LNCaP clone FGC (cell line): ENCODE results near the genes LRP1 and INHBC.

DNA sequence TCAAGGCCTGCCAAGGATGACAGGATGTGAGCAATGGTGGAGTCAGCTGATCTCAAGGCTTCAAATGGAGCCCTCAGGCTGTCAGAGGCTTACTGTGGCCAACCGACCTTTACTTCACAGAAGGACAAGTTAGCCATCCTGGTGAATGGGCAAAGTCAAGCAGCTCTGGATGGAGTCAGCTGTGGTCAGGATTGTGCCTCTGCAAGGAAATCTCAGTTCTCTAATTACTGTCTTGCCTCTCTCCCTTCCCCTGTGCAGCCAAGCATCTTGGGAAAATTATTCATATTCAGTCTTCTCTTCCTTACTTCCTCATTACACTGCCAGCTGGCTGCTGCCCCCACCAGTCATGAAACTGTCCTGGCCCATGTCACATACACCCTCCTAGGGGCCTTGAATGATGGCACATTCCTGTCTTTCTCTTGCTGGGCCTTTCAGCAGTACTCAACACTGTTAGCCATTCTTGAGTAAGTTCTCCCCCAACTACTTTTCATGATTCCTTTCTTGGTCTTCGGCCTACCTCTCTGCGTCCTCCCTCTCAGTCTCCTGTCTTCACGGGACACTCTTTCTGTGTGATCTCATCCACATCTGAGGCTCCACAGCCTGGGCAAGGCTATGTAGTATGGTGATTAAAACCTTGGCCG lies 7.8 kb upstream of the STAT6 start:
- RRBS, 2 experiments = no CpG with 5 or more reads among the region's 5 CpGs

DNA sequence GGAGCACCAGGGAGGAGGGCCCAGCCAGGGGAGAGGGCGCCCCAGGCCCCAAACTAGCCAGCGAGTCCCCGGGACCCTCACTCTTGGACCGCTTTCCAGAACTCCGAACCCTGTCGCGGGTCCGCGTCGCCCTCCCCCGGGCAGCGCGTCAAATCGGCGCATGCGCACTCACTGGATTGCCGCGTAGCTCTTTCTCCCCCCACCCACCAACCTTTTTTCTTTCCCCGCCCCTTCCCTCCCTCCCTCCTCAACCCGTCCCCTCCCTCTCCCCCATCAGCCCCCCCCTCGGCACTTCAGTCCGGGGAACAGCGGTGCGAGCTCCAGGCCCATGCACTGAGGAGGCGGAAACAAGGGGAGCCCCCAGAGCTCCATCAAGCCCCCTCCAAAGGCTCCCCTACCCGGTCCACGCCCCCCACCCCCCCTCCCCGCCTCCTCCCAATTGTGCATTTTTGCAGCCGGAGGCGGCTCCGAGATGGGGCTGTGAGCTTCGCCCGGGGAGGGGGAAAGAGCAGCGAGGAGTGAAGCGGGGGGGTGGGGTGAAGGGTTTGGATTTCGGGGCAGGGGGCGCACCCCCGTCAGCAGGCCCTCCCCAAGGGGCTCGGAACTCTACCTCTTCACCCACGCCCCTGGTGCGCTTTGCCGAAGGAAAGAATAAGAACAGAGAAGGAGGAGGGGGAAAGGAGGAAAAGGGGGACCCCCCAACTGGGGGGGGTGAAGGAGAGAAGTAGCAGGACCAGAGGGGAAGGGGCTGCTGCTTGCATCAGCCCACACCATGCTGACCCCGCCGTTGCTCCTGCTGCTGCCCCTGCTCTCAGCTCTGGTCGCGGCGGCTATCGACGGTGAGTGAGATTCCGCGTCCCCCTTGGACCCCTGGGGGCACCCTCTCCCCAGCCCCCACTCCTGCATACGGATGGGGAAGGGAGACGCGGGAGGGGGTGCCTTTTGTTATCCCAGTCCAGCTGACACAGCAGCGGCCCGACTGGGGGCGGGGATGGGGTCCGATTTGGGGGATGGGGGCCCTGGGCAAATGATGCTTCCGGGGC lies at the start of gene LRP1:
LRP1 (plus strand) TSS at position 291 of the 1,043 bp plus-strand sequence.
- RRBS, 2 experiments = 2% methylated on average over 13 of the region's 59 CpGs

- RRBS, 2 experiments = no CpG with 5 or more reads among the region's 13 CpGs
Measured at GRCh38 chr12:57149206-57149924, 21.1 kb downstream of the LRP1 start.

GRCh38 chr12:57177372-57177638 lies 39.3 kb upstream of the NXPH4 start:
- RRBS, 2 experiments = no CpG with 5 or more reads among the region's 11 CpGs

GRCh38 chr12:57184188-57184587 lies 32.4 kb upstream of the NXPH4 start:
- RRBS, 2 experiments = no CpG with 5 or more reads among the region's 13 CpGs

DNA sequence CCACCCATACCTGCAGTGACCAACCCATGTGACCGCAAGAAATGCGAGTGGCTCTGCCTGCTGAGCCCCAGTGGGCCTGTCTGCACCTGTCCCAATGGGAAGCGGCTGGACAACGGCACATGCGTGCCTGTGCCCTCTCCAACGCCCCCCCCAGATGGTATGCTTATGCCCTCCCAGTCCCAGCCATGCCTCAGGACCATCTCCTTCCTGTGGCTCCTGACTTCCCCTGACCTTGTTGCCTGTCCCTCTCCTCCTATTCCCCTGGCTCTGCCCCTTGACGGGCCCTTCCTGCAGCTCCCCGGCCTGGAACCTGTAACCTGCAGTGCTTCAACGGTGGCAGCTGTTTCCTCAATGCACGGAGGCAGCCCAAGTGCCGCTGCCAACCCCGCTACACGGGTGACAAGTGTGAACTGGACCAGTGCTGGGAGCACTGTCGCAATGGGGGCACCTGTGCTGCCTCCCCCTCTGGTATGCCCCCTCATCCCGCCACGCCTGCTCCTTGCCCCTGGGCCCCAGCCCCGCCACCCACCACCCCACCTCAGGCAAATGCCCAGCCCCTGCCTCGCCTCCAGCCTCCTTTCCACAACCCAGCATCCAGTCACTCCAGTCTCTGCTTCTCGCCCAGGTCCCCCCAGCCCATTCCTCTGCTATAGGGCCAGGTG lies 6.5 kb upstream of the NXPH4 start:
- RRBS, 2 experiments = no CpG with 5 or more reads among the region's 19 CpGs

GRCh38 chr12:57229042-57229402 lies 489 bp upstream of the SHMT2 start:
- RRBS, 2 experiments = no CpG with 5 or more reads among the region's 4 CpGs

DNA sequence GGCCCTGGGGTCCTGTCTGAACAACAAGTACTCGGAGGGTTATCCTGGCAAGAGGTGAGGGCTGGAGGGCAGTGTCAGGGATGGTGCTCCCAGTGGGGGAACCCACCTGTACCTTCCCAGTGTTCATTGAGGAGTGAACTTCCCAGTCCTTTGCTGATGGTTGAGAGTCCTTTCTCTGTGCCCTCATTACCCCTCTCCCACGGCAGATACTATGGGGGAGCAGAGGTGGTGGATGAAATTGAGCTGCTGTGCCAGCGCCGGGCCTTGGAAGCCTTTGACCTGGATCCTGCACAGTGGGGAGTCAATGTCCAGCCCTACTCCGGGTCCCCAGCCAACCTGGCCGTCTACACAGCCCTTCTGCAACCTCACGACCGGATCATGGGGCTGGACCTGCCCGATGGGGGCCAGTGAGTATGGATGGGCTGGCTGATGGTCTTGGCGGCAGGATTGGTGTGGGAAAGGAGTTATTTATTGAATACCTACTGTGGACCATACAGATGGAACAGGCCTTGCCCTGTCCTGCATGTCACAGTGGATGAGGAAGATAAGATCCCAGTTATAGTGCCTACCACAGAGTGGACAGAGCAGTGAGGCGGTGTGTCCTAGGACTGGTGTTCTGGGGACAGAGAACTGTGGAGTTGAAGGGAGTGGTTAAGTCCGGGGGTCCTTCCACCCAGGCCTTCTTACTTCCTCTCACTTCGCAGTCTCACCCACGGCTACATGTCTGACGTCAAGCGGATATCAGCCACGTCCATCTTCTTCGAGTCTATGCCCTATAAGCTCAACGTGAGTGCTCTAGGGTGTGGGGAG lies 2.2 kb downstream of the SHMT2 start:
- RRBS, 2 experiments = 64 to 87% methylated on average over 5 of the region's 19 CpGs

- RRBS, 2 experiments = no CpG with 5 or more reads among the region's 4 CpGs
Measured at GRCh38 chr12:57234501-57234807, 2.5 kb downstream of the NDUFA4L2 start.

- RRBS, 2 experiments = no CpG with 5 or more reads among the region's 4 CpGs
Measured at GRCh38 chr12:57297640-57298311, 46.8 kb upstream of the STAC3 start.

DNA sequence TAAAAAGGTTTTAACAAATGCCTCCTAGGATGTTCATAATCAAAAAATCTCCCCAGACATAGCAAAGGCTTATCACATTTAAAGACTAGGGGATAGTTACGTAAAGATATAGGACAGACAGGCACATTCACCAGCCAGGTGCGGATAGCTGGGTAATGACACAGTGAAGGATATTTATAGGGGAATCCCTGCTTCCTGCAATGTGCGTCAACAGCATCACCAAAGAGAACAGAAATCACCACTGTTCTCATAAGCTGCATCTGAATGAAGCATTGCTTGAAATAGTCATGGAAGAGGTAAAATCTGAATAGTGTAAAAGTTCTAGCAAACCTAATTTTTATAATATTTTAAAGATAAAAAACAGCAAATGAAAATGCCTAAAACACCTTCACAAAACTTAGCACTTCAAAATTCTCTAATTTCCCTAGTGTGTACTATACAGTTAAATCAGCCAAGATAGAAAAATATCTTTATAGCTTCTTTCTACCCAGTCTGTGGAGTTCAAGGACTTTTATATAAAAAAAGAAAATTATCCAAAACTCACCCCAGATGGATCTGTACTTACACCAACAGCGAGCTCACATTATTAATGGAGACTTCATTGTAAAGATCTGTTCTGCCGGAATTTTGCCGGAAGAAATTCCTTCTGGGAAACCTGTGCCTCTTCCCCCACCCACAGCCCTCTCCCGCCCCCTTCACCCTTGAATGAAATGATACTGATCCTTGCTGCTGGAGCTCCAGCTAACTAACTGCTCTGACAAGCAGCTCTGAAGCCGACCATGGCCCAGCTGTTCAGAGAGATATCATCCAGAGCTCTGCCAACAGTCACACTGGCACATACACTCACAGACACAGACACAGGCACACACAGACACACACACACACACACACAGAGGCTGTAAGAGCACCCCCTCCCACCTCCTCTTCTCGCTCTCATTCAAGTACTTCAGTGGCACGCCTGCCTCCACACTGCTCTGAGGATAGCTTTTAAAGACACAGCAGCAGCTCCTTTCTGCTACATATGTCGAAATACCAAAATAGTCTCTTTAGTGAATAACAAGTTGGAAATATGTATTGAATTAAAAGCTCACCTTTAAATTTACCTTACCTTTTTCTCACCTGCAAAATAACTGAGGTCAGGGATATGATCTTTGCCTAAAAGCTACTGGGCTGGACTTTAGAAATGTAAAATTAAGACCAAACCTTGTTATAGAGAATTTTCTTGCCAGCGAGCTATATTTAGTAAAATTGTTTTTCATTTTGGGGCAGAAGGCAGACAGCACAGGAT lies 88.8 kb downstream of the R3HDM2 start:
- RRBS, 2 experiments = no CpG with 5 or more reads among the region's 12 CpGs

- RRBS, 2 experiments = no CpG with 5 or more reads among the region's 14 CpGs
Measured at GRCh38 chr12:57417881-57418872, 12.7 kb downstream of the R3HDM2 start.

DNA sequence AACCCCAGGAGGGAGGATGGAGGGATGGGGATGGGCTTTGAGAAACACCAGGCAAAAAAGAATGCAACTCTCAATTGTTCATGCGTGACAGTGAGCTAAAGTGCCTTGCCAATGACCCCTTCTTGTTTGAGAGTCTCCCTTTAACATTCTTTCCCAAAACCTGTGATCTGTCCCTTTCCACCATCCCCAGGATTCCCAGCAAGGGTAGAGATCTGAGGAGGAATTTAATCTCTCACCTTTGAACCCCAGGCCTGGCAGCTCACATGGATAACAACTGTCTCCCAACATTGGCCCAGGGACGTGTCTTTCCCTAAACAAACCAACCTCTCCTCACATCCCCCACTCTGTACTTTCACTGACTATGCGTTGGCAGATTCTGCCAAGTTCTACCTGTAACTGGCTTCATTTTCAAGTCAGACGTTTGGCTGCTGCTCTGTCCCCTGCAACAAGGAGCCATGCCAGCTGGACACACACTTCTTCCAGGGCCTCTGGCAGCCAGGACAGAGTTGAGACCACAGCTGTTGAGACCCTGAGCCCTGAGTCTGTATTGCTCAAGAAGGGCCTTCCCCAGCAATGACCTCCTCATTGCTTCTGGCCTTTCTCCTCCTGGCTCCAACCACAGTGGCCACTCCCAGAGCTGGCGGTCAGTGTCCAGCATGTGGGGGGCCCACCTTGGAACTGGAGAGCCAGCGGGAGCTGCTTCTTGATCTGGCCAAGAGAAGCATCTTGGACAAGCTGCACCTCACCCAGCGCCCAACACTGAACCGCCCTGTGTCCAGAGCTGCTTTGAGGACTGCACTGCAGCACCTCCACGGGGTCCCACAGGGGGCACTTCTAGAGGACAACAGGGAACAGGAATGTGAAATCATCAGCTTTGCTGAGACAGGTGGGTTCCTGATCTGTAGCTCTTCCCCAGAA lies at the start of gene INHBC:
INHBC (plus strand) TSS at position 471 of the 918 bp plus-strand sequence.
- RRBS, 2 experiments = no CpG with 5 or more reads among the region's 9 CpGs

GRCh38 chr12:57477121-57477632 lies 2.5 kb downstream of the ARHGAP9 start:
- RRBS, 2 experiments = no CpG with 5 or more reads among the region's 12 CpGs

- RRBS, 2 experiments = no CpG with 5 or more reads among the region's 14 CpGs
Measured at GRCh38 chr12:57477633-57478805, 1.6 kb downstream of the ARHGAP9 start.

DNA sequence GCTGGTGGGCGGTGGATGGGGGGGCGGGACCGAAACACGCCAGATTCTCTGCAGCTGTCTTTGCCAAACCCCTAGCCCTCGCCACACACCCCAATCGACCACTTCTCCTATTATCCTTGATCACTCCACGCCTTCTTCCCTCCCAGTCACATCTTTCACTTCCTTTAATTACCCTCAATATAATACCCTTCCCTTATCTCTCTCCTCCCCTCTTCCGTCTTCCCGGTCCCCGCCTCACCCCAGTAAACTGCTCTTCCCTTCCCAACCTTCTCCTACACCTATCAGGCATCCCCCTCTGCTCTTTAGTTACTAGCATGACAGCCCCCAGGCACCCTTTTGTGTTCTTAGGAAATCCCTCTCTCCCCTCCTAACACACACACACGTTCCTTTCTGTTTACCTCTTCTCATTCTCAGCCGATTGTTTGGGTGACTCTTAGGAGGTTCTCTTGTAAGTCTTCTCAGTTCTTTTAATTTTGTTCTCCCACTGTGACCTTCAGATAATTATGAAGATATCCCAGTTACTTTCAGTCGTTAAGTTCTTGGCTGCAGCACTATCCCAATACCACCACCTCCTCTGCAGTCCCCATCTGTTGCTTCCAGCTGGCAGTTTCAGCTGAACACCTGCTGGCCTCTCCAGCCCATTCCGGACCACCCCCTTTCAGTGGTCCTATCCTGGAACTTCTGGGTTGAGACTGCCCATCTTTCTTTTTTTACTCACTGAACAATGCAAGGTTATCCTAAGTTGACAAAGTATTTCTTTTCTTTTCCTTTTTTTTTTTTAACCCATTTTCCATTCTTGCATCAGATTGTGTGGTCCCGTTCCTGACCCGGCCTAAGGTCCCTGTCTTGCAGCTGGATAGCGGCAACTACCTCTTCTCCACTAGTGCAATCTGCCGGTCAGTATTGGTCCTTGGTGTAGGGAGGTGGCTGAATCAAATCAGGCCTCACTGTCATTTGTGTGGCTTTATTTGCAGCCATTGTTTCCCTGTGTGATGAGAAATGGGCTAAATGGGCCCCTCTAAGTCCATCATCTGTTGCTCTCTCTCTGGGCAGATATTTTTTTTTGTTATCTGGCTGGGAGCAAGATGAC lies 691 bp downstream of the MARS1 start:
- RRBS, 2 experiments = 4 to 5% methylated on average over 3 to 4 of the region's 18 CpGs

DNA sequence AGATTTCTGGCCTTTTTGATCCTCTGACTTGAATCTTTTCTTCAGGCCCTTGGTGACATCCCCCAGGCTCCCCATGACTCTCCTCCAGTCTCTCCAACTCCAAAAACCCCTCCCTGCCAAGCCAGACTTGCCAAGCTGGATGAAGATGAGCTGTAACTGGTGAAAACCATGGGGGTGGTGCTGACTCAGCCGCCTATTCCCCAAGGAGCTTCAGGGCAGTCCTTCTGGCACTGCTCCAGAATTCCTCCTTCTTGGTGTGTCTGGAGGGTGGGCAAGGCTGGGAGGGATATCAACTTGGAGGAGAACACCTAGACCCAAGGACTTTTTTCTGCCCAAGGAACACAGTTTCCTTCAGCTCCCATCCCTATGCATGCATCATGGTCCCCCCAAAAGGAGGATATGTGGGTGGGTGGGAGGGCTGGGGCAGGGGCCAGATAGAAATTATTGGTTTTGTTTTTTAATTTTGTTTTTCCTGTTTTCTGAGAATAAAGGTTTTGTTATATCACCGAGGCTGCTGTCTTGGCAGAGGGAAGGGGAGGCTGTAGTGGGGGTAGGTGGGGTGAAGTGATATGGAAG lies 5.6 kb downstream of the ARHGEF25 start:
- RRBS, 2 experiments = no CpG with 5 or more reads among the region's 2 CpGs

DNA sequence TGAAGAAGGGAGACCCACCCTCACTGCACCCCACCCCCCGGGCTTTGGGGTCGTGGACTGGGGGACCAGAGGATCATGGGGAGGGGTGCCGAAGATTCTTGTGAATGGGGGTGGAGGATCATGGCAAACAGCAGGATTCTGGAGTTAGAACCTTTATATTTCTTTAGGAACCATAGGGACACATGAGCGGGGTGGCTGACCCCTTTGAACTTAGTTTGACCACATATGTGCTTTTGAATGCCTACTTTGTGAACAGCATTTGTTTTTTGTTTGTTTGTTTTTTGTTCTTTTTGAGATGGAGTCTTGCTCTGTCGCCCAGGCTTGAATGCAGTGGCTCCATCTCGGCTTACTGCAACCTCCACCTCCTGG lies 7.0 kb downstream of the ARHGEF25 start:
- RRBS, 2 experiments = no CpG with 5 or more reads among the region's 6 CpGs

GRCh38 chr12:57694494-57694982 lies 606 bp downstream of the OS9 start:
- RRBS, 2 experiments = no CpG with 5 or more reads among the region's 14 CpGs